Skeletal muscle satellite cell (primary cell): ENCODE measurements around a stretch of chr16.

DNA sequence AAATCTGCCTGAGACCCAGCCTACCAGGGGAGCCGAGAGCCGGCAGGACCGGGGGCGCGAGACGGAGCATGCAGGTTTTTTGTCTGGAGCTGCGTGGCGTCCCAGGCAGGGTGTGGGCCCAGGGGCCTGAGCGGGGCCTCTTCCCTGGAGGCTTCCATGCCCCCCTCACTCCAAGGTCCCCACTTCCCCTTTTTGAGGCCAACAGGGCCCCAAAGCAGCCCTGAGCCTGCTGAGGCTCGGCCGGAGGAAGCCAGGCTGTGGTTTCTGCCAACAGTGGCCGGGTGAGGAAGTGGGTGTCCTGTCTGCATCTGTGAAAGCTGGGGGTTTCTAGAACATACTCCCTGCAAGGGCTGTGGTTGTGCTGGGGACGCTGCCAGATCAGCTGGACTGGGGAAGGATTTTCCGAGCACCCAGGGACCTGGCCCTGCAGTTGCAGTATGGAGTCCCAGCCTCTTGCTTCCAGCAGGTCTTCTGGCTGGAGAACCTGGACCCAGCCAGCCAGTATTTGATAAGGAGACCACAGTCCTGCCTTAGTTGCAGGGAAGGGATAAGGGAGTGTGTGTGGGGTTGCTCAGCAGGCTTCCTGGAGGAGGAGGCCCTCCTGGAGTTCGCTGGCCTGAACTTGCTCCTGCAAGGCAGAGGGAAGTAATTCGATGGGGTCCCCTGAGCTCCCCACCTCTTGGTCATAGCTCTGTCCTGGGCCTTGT lies 15.7 kb downstream of the ADCY7 start:
- CAGE, long polyA plus RNA = no peak

DNA sequence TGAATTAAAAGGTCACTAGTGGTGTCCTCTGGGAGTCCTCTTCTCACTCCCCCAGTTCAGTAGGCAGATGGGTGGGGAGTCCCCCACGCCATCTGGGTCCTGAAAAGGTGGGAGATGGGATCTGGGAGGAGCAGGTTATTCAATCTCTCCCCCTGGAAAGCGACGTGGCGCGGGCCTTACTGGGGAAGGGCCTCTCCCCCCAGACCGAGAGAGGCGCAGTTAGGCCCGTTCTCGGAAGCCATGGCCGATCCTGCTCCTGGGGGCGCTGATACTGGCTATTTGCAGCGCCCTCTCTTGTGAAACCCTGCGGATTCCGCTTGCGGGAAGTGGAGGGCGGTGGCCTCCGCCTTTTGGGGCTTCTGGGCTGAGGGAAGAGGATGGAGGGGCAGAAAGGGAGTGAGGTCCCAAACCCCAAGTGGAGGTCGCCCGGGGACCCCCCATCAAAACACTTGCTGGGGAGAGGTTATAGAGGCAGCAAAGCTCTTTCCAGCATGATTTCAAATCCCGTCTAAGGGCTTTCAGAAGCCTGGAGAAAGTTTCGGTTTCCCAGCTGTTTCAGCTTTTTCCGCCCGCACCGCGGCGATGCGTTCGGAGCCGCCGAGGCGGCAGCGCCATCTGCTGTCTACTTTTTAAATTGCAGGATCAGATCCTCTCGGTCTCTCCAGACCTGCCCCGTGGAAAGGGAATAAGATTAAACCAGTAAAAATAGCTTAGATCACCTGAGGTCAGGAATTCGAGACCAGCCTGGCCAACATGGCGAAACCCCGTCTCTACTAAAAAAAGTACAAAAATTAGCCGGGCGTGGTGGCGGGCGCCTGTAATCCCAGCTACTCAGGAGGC lies 15.9 kb downstream of the SNX20 start:
- CAGE, long polyA plus RNA = no peak

- CAGE, long polyA plus RNA = no peak
These were observed 14.0 kb downstream of the SNX20 start for GRCh38 chr16:50667085-50667468.

GRCh38 chr16:50678444-50678937 lies 2.6 kb downstream of the SNX20 start:
- CAGE, long polyA plus RNA = no peak

DNA sequence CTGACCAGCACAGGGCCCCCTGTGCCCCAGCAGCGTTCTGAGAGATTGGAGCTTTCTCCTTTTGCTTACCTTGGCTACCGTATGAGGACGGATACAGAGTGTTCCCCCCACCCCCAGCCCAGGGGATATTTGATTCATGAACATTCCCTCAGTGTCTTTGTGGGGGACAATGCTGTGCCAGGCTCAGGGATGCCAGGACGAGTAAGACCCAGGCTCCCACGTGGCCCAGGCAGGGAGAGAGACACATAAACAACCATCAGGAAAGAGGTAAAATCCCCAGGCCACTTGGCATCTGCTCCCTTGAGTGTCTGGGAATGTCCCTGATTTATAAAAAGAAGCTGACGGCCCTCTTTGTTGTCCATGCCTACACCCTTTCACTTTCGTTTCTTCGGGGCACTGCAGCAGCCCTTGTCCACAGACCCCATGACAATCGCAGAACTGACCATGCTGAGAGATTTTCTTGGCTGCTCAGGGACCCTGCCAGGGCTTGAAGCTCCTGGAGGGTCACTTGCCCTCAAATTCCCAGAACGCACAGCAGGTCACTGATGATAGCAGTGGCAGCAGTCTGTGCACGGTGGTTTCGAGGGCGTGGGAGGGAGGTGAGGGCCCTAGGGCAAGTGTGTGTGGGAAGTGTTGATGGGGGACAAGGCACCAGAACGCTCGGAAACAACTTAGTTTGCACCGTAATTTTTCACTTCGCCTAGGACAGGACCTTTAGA lies 4.5 kb downstream of the NOD2 start:
- CAGE, long polyA plus RNA = no peak

DNA sequence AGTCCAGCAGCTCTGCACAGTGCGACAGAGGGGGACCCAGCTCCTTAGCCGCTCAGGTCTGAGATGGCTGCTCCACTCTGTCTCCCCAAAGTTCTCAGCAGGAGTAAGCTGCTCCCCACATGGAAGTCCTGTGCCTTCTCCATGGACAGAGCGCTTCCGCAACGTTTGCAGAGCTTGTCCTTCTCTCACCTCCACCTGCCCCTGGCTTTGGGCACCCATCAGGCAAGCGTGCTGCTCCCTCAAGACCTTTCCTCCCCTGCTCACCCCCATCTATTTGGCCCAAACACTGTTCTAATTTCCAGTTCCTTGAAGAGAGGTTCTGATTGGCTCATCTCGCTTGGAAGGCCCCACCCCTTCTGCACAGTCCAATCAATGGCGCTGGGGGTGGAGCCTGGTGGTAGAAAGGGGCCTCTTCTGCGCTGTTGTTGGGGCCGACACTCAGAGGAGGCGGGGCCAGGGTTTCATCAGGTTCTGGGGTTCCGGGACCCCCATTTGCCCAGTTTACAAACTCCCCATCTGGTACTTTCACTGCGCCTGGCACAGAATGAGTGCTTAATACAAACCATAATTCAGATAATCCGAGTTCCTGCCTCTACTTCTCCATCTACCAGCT lies 137.2 kb downstream of the CYLD start:
- CAGE, long polyA plus RNA = no peak

- CAGE, long polyA plus RNA = no peak
These were observed 299.8 kb upstream of the SALL1 start for GRCh38 chr16:51450672-51451464.

DNA sequence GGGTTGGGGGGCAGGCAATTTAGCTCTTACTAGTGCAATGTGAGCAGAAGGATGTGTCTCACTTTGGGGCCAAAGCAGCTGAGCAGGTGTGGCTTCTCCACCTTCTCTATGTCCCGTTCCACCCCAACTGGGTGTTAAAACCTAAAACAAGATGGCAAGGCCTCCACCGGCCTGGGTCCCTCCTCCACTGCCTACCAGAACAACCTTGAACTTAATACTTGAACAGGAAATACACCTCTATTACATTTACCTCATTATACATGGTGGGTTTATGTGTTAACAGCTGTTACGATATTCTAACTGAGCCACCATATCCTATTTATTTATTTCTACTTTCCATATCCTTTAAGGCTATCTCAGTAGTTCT lies 52.7 kb downstream of the TOX3 start:
- CAGE, long polyA plus RNA = no peak

- CAGE, long polyA plus RNA = no peak
These were observed 52.3 kb downstream of the TOX3 start for GRCh38 chr16:52494582-52495109.

- CAGE, long polyA plus RNA = no peak
These were observed 10.4 kb upstream of the TOX3 start for GRCh38 chr16:52557210-52557913.

- CAGE, long polyA plus RNA = no peak
These were observed 75.3 kb downstream of the CHD9 start for GRCh38 chr16:53129838-53130835.

DNA sequence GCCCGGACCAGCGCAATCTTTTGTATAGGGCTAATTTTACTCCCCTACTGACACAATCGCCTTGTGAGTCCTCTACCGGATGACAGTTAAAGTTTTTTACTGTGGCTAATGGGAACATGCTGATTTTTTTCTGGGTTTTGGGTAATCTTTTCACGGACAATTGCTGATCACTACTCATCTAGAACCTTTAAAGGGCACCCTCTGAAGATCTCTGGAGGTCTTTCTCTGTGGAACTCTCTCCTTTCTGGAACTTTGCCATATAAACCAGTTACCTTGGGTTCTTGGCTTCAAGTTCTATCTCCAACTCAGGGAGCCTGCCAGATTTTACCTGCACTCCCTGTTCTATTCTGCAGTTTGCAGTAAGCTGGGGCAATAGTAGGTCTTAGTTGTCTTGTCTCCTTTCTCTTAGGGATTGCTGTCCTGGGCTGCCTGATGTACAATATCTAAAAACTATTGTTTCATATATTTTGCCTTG lies 120.2 kb downstream of the CHD9 start:
- CAGE, long polyA plus RNA = no peak

GRCh38 chr16:53456581-53457027 lies 22.3 kb downstream of the RBL2 start:
- CAGE, long polyA plus RNA = no peak

DNA sequence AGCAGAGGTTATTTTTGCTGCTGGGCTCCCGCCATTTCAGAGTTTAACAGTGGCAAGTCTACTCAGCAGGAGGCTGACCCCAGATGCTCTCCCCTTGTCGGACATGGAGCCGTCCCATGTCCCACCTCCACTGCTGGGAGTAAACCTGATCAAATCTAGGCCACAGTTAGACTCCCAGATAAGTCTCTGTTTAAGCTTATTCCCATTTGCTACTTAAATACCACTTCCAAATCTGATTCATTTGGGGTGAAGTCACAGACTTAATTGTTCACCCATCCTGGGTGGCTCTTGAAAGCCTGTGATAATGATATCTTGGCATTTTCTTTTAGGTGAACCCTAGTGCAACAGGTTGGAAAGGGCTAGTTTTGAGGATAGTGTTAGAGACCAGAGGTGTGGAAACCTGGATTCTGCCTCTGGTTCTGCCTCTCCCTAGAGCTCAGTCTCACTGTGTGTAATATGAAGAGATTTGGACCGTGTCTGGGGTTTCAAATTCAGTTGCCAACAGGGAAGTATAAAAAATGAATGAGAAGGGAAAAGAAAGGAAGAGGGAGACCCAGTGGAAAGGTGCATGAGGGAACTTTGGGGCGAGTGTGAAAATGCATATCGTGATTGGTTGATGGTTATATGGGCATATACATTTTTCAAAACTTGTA lies 269.3 kb downstream of the FTO start:
- CAGE, long polyA plus RNA = no peak

GRCh38 chr16:54080397-54081291 lies 205.9 kb downstream of the IRX3 start:
- CAGE, long polyA plus RNA = no peak

- CAGE, long polyA plus RNA = no peak
These were observed 111.2 kb downstream of the IRX3 start for GRCh38 chr16:54175154-54175942.

- CAGE, long polyA plus RNA = no peak
These were observed 46.3 kb downstream of the IRX3 start for GRCh38 chr16:54240289-54240606.

GRCh38 chr16:54287384-54288256 lies 1.0 kb upstream of the IRX3 start:
- CAGE, long polyA plus RNA = no peak

GRCh38 chr16:54430186-54431066 lies 143.8 kb upstream of the IRX3 start:
- CAGE, long polyA plus RNA = no peak

GRCh38 chr16:54651822-54652156 lies 278.9 kb upstream of the IRX5 start:
- CAGE, long polyA plus RNA = no peak